Measurements from ENCODE around the genes PDZK1IP1, FOXD2 and SLC5A9.

DNA sequence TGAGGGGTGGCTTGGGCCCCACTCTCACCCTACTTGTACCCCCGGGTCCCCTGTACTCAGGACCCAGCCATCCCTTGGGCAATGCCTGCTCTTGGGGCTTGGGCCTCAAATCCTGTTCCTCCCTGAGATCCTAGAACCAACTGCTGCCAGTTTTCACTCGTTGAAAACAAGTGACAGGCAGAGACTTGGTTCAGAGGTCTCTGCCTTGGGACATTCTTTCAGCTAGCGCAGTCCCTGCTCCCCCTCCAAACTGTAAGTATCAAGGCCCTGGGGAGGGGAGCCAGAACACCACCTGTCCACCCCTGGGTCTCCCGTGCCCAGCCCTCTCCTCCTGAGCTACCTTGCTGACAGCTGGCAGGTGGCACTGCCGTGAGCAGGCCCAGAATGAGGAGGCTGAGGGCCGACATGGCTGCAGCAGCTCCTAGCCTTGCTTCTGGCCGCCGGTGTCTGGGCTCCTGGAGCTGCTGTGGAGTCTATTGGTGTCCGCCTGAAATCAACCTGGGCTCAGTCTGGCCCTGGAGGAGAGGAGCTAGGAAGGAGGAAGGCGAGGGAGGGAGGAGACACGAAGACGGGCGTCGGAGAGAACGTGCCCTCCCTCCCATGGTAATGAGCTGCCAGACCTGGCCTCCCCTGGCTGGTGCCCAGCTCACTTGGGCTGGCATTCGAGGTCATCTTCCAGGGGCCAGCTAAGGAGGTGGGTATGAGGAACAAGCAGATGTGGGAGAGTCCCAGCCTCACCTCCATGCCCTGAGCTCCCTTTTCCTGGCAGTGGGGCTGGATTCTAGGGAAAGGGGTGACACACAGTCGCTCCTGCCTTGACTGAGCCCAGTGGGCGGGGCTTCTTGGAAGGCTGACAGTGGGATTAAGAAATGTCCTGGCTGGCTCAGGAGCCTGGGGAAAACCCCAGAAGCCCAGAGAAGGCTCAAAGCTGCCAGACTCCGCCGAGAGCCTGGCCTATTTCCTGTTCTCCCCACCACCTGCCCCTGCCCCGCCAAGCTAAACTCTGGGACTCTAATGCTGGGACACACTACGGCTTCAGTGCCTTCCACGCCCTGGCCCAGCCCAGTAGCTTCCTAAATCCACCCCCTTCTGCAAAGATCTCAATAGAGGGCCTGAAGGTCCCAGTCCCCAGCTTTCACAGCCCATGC is at the start of gene PDZK1IP1:
Gene PDZK1IP1, minus strand, starts transcription at position 511 of the 1,148 bp plus-strand sequence.
- PRO-cap = no peak
- RAMPAGE, long total RNA, 4 experiments = start-site peak on the minus strand in 1 of 4 experiments, centred at position 523 of the sequence, 10 reads per replicate

- PRO-cap = no peak
- RAMPAGE, long total RNA, 4 experiments = no peak in any of the 4 experiments
These were observed 3.0 kb upstream of the PDZK1IP1 start for GRCh38 chr1:47192718-47193288.

DNA sequence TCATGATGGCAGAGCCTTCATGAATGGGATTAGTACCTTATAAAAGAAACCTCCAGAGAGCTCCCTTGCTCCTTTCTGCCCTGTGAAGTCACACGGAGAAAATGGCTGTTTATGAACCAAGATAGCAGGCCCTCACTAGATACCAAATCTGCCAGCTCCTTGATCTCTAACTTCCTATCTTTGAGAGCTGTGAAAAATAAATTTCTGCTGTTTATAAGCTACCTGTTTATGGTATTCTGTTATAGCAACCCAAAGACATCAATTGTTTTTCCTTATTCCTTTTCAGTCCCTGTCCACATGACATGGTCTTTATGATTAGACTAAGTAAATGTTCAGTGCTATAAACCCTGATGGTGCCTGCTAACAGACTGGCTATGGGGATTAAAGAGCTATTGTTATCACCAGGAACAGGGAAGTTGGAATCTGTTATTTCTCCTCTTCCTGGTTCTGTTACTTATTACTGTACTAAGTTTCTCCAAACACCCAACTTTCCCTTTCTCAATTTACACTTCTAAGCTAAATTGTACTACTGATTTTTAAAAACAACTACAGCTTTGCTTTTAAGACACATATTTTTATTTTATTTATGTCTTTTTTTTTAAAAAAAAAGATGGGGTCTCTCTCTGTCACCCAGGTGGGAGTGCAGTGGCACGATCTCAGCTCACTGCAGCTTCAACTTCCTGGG is 9.8 kb upstream of the STIL start:
- PRO-cap = no peak
- RAMPAGE, long total RNA, 4 experiments = no peak in any of the 4 experiments

- PRO-cap = no peak
- RAMPAGE, long total RNA, 4 experiments = no peak in any of the 4 experiments
These were observed 25.5 kb upstream of the FOXE3 start for GRCh38 chr1:47390608-47391051.

GRCh38 chr1:47416819-47417389 is 819 bp downstream of the FOXE3 start:
- PRO-cap = no peak
- RAMPAGE, long total RNA, 4 experiments = no peak in any of the 4 experiments

- PRO-cap = bidirectional peak, plus-strand start at chr1:47437764, minus-strand start at chr1:47437663; unidirectional peak, plus-strand start at chr1:47438062
- RAMPAGE, long total RNA, 4 experiments = no peak in any of the 4 experiments
These were observed at the start of gene FOXD2 for GRCh38 chr1:47437473-47438474. FOXD2 (plus strand) TSS chr1:47438044.

DNA sequence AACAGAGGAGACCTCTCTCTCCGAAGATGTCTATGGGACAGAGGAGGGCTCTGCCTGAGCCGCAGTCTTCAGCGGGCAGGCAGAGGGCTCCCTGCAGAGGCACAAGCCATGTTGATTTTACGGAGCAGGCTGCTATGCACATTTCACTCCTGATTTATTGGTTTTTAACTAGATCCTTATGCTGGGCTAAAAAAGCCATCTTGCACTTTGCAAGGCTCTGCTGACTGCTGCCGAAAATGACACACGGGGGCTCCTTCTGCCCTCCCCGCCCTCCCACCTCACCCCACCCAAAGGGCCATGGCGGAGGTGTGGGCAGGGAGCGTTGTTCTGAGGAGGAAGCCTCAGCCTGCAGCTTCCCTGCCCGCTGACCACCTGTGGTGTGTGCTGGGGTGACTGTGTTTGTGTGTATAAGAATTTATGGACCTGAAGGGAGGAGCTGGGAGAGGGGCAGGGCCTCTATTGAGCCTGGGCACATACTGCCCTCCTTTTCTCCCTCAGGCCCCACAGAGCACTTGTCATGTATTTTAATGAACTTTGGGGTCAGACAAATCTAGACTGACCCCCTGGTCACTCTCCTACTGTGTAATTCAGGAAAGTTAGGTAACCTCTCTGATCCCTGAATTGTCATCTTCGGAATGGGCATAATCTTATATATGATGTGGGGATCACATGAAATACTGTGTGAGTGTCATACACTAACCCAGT is 71.3 kb downstream of the FOXD2 start:
- PRO-cap = no peak
- RAMPAGE, long total RNA, 4 experiments = no peak in any of the 4 experiments

DNA sequence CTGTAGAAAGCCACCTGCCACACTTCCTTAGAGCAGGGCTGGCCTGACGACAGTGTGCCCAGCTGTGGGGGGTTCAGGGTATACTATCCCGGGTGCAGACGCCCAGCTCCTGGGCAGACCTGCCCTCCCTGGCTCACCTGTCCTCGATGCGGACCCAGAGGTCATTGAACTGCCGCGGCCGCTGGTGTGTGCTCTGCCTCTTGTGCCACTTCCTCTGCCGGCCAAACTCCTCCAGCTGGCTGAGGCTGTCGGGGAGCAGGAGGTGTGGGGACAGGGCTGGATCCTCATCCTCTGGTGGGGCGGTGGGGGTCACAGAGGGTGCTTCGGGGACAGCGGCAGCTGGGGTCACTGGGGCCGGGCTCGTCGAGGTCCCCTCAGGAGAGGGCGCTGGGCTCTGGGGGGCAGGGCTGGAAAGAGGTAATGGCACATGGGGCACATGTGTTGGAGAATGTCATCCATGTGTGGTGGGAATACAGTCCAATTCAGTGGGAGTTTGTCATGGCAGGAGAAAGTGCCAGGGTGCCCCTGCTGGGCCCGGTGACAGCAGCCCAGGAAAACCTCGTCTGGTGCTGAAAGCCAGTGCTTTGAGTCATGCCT is 222.1 kb downstream of the TRABD2B start:
- PRO-cap = no peak
- RAMPAGE, long total RNA, 4 experiments = no peak in any of the 4 experiments

- PRO-cap = no peak
- RAMPAGE, long total RNA, 4 experiments = no peak in any of the 4 experiments
These were observed at the start of gene SLC5A9 for GRCh38 chr1:48222423-48222813. SLC5A9 (plus strand) TSS chr1:48222716.

DNA sequence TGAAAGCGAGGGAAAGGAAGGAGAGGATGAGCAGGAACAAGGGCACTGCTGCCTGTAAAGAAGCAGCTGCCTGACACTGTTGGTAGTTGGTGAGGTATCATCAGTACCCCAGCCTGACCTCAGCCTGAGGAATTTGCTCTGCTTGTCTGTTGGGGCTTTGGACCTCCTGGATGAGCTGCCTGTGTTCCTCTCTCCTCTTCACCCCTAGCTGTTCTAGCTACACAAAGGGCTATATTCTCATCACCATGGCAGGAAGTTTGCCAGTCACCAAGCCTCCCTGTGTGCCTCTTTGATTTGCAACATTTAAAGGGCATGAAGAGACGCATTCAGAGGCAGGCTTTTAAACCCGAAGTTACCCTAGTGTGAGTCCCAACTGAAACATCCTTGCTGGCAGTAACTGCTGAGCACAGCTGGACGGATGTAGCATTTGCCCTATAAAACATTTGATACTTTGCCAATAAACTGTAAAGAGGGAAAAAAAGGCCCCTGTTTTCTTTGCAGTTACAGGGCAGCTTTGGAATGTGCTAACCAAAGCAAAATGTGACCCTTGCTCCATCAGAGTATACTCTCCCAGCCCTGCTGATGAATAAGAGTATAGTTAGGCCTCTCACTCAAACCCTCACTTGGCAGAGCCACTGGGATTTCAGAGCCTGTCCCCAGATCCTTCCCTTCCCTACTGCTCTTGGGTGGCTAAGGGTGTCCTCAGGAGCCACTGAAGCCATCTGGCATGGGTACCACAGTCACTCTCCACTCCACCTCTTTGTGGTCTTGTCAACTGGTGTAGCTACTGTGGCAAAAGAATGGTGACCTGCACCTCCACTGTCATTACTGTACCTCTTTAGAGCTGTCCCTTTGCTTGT is 22.3 kb upstream of the SPATA6 start:
- PRO-cap = unidirectional peak, minus-strand start at position 206 of the sequence
- RAMPAGE, long total RNA, 4 experiments = no peak in any of the 4 experiments

DNA sequence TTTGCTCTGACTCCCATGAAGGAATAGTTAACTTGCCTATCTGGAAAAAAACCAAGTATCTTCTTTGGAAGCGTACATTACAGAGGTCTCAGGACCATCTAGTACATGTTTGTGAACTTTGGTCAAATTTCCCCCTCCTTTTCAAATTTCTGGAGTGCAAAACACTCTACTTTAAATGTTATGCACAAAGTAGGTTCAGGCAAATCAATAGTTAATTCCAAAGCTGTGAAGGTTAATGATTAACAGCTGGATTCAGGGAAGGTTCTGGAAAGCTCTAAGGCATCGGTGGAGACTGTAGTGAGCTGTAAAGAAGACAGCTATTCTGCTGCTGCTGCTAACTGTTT is 70.9 kb downstream of the ELAVL4 start:
- PRO-cap = no peak
- RAMPAGE, long total RNA, 4 experiments = no peak in any of the 4 experiments

DNA sequence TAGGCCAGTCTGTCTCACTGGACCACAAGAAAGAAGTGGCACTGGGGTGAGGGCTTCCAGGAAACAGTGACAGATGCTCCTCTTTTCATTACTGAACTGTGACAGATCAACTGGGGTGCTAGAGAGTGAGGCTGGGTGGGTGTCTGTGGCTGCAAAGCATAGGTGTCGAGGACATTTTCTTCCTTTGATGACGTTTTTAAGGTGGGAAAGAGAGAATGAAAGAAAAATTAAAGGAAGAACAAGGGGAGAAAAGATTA is 27.7 kb upstream of the DMRTA2 start:
- PRO-cap = no peak
- RAMPAGE, long total RNA, 4 experiments = no peak in any of the 4 experiments

DNA sequence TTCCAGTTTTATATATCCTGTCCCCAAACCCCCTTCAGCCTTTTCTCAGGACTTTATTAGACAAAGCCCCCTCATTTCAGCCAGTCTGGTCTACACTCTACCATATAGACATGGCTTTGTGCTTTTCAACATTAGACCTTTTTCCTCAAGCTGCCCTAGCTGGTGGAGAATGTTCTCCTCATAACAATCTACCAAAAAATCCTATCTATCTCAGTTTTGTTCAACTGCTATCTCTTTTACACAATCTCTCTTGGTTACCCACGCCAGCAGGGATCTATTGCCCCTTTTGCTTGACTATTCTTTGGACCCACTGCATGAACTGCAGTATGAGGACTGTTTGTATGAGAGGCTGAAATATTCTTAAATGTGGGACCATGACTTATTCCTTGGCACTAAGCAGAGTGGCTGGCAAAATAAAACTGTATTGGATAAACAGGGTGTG is 43.5 kb upstream of the DMRTA2 start:
- PRO-cap = no peak
- RAMPAGE, long total RNA, 4 experiments = no peak in any of the 4 experiments

DNA sequence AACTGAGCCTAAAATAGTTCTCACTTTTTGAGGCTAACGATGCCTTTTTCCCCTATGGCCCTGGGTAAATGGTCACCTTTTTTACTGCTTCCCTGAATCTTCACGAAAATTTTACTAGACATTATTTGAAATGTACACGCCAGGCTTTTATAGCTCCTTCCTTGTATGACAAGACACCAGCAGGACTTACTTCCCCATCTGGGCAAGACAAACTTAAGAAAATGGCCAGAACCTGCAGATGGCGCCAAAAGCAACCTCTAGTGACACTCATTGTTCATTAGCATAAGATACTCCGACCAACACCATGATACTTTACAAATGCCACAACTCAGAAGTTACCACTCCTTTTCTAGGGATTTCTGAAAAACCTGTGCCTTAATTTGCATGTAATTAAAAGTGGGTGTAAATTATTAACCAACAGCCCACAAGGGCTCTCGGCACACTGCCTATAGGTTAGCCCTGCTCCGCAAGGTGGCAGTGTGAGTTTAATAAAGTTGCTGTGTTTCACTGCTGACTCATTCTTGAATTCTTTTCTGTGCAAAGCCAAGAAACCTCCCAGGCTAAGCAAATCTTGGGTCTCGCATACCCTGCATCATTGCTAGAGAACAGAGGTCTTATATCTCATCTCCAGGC is 86.6 kb downstream of the FAF1 start:
- PRO-cap = no peak
- RAMPAGE, long total RNA, 4 experiments = no peak in any of the 4 experiments

GRCh38 chr1:50892248-50893368 is 67.5 kb downstream of the FAF1 start:
- PRO-cap = no peak
- RAMPAGE, long total RNA, 4 experiments = no peak in any of the 4 experiments

- PRO-cap = no peak
- RAMPAGE, long total RNA, 4 experiments = no peak in any of the 4 experiments
These were observed 25.8 kb upstream of the RNF11 start for GRCh38 chr1:51210299-51210664.

DNA sequence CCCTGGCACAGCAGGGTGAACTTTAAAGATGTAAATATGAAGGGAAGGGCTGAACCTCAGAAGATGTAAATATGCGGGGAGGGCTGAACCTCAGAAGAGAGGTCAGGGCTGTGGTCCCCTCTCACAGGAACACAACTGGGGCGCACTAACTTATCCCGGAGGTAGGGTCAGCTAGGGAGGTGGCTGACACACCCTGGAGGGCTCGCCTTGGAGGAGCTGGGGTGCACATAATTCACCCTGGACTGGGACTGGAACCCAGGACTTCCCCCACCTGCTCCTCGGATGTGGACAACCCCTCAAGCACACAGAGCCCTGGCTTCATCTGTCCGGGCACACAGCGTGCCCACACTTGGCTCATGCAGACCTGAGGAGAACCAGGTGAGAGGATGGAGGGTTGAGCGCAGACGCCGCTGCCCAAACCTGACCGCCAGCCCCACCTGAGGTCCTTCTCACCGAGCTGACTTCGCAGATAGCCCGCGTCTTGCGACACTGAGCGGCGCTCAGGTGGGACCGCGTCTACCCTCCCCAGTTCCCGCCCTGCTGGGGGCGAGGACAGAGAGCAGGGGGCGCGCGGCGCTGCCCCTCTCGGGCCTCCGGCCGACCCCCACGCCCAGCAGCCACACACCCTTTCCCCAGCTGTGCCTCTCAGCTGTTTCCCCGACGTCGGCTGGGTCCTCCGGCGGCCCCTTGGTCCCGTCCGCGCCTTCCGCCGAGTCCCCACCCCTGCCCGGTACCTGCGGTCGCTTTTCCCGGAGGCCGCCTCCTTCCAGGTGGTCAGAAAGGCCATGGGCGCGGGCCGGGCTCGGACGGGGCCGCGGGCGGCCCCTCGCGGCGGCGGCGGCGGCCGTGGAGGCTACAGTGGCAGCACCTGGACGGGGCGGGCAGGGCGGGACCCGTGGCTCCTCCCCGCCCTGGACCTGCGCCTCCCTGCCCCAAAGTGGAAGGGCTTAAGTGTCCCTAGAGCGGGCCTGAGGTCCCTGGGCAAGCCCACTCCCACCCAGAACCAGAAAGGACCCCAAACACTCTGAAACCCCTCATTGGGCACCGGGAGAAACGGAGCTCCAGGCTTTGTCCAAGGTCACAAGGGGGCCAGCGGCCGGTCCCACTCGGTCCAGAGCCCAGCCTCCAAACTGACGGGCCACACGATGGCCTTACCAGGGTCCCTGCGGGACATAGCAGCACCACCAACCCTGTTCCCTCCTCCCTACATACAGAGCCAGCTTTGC is 14.3 kb upstream of the TTC39A start:
- PRO-cap = no peak
- RAMPAGE, long total RNA, 4 experiments = no peak in any of the 4 experiments

DNA sequence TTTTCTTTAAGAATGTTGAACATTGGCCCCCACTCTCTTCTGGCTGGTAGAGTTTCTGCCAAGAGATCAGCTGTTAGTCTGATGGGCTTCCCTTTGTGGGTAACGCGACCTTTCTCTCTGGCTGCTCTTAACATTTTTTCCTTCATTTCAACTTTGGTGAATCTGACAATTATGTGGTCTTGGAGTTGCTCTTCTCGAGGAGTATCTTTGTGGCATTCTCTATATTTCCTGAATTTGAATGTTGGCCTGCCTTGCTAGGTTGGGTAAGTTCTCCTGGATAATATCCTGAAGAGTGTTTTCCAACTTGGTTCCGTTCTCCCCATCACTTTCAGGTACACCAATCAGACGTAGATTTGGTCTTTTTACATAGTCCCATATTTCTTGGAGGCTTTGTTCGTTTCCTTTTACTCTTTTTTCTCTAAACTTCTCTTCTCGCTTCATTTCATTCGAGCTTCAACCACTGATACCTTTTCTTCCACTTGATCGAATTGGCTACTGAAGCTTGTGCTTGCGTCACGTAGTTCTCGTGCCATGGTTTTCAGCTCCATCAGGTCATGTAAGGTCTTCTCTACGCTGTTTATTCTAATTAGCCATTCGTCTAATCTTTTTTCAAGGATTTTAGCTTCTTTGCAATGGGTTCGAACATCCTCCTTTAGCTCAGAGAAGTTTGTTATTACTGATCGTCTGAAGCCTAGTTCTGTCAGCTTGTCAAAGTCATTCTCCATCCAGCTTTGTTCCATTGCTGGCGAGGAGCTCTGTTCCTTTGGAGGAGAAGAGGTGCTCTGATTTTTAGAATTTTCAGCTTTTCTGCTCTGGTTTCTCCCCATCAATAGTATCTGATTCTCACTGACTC is 40.1 kb downstream of the EPS15 start:
- PRO-cap = no peak
- RAMPAGE, long total RNA, 4 experiments = no peak in any of the 4 experiments

DNA sequence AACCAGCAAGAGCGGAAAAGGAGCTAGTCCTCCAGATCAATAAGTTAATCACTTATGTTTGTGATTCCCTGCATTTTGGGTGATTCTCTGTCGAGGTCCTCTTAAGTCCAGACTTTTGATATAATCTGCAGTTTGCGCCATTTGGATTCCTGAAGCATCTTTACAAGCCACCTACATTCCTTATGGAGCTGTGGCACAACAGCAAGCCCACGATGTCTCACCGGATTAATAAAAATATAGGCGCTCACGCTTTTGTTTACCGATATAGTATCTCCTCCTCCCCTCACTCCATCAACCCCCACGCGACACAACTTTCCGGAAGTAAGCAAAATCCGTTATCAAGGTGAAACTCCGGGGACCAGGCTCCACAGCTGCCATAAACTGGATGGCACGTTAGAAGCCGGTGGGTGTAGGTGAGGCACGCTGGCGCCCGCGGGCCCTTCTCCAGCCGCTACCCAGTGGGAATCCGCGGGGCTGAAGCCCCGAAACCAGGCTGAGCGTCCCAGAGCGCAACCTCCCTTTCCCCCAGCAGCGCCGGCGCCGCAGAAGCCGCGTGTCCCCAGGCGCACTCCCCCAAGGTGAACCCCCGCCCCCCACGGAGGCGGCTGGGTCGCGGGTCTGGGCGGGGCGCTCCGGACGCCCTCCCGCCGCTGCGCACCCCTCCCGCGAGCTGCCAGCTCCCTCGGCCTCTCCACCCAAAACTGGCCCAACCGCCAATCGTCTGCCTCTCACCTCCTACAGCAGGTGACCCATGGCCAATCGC is 112.3 kb downstream of the OSBPL9 start:
- PRO-cap = bidirectional peak, plus-strand start outside the sequence, minus-strand start at position 703 of the sequence
- RAMPAGE, long total RNA, 4 experiments = no peak in any of the 4 experiments

DNA sequence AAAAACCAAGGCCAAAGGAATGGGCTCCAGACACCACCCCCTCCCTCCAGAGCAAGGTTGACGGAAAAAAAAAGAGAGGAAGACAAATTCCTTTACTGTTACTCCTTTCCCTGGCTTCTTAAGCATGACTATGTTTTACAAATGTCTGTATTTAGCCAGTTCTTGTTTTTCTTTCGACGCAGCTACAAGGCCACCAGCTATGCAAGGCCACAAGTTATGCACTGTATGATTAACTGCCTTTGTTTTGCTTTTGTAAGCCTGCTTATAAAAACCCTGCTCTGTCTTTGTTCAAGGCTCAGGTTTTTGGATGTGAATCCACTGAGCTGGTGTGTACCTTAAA is 15.1 kb upstream of the RAB3B start:
- PRO-cap = no peak
- RAMPAGE, long total RNA, 4 experiments = no peak in any of the 4 experiments

All from esophagus muscularis mucosa (tissue), 4 donors.